Mesangial cell (primary cell): ENCODE data around the gene SPG11.

- RAMPAGE, long total RNA: no peak
These were observed 53.9 kb downstream of the WDR76 start for GRCh38 chr15:43880605-43881236.

DNA sequence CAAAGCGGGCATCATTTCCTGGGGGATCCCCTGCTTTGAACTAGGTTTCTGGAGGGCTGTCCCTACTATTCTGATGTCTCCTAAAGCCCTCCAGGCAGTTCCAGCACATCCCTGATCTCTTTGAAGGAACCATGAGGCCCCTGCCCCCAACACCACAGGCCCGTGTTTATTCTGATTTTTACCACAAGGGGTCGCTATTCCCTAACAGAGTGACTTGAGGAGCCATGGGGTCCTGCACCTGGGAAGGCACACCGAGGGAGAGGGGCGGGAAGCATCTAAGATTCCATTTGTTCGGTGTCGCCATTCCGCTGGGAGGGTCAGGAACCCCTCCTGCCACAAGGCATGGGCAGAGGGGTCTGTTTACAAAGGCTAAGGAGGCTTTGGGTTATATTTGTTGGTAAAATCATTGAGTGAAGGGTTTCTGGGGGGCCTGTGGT lies 77.0 kb downstream of the WDR76 start:
- RAMPAGE, long total RNA: no peak

GRCh38 chr15:44228981-44229377 lies 33.9 kb upstream of the FRMD5 start:
- RAMPAGE, long total RNA: no peak

DNA sequence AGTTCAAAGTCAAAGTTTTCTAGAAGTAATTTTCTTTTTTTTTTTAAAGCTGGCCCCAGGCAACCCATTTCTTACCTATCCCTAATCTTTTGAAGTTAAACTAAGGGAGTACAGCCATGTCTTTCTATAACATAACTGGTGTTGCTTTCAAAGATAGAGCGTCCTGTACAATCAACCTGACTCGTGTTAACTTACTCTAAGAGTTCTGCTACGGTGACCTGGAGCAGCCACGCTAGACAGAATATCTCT lies 36.1 kb downstream of the GOLM2 start:
- RAMPAGE, long total RNA: no peak

DNA sequence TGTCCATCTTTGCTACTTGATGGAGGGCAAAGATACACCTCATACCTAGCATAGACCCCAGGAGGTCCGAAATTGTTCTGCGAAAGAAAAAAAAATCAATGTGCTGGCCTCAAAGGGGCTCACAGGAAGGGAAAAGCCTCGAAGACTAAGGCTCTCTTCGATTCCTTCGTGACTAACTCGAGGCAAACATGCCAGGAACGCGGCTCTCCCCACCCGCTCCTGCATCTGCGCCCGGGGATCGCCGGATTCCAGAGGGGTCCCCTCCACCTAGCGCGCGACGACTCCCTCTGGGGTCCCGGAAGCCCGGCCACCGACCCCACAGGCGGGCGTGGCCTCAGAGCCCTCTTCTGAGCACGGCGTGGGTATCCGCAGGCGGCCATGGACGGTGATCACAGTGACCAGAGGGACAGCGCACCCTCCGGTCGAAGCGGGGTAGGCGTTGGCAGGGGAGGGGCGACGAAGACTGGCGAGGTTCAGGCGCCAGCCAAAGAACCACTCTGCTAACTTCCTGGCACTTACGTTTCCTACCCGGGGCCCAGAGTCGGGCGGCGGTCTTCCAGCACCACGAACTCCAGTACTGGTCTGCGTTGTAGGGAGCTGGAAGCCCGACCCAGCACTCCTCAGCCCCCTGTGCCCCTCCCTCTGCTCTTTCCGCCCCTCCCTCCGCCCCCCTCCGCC lies 526 bp upstream of the EIF3J start:
- RAMPAGE, long total RNA: start-site peak on the minus strand centred at position 398 of the sequence, 5 bp wide, 16 reads; start-site peak on the minus strand centred at position 603 of the sequence, 35 bp wide, 24 reads

GRCh38 chr15:44661875-44662280 lies 1.6 kb downstream of the SPG11 start:
- RAMPAGE, long total RNA: no peak

GRCh38 chr15:44662999-44664066 lies at the start of gene SPG11:
Gene SPG11 (minus strand): TSS chr15:44663662.
- RAMPAGE, long total RNA: start-site peak on the minus strand at chr15:44663605-44663662, 207 reads

GRCh38 chr15:44675545-44675956 lies 12.1 kb upstream of the SPG11 start:
- RAMPAGE, long total RNA: no peak

DNA sequence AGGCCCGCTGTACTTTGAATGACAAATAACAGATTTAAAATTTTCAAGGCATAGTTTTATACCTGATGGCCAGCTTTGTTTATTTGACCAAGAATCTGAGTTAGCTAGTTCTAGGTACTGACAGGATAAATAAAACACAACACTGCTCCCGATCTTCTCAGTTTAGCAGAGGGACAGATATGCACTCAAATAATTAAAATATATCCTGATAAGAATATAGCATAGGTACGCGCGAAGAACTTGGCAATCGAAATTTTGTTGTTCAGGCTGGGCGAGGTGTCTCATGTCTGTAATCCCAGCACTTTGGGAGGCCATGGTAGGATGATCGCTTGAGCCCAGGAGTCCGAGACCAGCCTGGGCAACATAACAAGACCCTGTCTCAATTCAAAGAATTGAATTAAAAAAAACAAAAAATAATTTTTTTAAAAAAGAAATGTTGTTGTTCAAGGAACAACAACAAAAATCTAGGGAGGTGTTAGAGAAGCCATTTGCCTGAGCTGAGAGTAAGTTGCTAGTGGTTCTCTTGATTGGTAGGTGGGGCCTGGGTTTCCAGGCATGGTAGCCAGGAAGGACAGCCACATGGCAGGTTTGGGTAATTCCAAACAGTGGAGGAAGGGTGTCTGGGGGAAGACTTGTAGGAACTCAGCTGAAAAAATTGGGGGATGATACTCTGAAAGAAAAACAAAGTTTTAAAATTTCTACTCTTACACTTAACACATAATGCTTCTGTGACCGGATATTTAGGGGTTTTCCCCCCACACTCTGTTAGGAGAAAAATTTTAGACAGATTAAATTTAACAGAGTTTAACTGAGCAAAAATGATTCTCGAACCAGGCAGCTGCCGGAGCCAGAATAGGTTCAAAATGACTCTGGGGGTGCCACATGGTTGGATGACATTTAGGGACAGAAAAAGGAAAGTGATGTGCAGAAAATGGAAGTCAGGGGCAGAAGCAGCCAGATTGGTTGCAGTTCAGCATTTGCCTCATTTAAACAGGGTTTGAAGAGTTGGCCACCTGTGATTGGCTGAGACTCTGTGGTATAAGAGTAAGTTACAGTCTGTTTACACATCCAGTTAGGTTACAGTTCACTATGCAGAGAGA lies 7.8 kb downstream of the B2M start:
- RAMPAGE, long total RNA: no peak

GRCh38 chr15:44720100-44720176 lies 8.6 kb downstream of the B2M start:
- RAMPAGE, long total RNA: no peak

GRCh38 chr15:44813204-44813811 lies 77.0 kb downstream of the TRIM69 start:
- RAMPAGE, long total RNA: no peak

DNA sequence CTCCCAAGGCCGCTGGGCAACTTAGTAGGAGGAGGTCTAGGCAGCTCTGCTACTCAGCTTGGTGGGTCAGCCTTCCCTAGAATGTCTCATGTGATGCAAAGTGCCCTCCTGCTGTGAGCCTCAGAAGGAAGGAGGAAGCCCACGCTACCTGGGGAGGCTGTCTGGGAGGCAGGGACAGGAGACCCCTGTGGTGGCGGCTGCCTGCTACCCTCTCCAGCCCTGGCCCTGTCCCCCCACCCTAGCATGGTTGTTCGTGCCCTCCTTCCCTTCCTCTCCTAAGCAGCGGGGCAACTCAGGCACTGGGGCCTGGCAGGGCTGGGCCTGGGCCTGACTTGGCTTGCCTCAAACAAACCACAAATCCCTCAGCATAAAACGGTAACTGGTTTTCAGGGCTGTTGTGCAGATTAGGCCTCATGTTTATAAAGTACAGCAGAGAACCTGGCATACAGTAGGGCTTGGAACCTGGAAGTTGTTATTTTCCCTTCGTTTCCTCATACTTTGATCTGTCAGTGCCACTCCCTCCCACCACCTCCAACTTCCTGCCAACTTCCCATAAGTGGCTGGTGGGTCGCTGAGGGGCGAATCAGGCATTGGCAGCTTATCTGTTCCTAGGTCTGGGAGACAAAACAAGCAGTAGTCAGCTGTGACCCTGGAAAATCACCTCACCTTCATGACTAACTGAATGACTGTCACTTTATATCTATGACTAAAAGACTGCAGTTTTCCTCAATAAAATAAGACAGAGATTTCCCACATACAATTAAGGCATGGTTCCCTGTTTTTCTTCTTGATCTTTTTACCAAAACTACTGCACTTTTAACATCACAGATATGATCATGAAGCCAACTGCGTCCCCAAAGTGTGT lies 94.3 kb downstream of the TRIM69 start:
- RAMPAGE, long total RNA: no peak

GRCh38 chr15:45048435-45049161 lies 25.6 kb downstream of the SORD start:
- RAMPAGE, long total RNA: no peak

DNA sequence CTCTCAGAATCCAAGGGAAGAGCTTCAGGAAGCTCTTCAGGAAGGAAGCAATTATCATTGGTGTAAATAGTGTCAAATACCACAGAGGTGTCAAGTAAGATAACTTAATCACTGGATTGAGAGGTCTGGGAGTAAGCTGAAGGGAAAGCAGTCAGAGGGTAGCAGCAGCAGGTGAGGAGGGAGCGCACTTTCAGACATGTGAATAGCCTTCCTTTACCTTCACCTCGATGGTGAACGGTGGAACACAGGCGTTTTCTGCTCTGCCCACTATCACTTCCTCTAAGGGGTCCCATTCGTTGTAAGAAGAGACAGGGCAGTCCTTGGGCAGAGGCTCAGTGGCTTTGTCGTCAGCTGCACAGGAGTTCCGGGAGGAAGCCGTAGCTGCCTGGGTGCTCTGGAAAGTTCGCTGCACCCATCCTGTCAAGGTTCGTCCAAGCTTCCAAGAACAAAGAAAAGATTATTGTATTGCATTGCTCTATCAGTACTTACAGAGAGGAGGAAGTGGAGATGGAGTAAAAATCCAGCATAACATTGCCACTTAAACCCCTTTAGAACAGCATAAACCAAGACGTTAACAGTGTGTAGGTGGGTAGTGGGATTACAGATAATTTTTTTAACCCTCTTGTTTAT lies 1.8 kb downstream of the GATM start:
- RAMPAGE, long total RNA: no peak

DNA sequence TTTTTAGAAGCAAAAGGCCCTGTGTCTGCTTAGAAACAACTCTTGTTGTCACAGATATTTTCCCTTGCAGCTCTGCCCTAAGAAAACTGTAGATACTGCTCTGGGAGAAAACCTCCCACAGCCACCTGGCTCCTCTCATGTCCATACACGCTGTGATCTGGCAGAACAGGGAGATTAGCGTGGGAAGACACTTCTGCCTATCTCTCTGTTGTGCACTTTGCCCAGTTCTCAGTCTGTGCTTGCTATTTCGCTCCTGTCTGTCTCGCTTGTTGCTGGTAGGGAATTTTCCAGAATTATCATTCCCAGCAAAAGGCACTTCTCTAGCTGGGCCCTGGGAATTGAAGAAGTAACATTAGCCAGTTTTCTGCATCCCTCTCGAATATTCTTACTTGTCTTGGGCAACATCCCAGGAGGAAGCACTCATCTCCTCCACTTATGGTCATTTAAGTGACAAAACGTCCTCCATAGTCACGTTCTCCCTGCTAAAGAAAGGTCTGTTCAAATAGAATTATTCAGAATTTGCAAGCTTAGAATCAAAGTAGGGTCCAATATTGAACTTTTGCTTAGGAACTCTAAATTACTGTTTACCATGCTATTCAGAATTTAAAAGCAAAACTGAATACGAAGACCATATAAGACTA lies 8.2 kb upstream of the GATM start:
- RAMPAGE, long total RNA: no peak

- RAMPAGE, long total RNA: no peak
These were observed 18.3 kb downstream of the C15orf48 start for GRCh38 chr15:45448627-45449184.

- RAMPAGE, long total RNA: no peak
These were observed 27.6 kb downstream of the C15orf48 start for GRCh38 chr15:45458034-45458412.

DNA sequence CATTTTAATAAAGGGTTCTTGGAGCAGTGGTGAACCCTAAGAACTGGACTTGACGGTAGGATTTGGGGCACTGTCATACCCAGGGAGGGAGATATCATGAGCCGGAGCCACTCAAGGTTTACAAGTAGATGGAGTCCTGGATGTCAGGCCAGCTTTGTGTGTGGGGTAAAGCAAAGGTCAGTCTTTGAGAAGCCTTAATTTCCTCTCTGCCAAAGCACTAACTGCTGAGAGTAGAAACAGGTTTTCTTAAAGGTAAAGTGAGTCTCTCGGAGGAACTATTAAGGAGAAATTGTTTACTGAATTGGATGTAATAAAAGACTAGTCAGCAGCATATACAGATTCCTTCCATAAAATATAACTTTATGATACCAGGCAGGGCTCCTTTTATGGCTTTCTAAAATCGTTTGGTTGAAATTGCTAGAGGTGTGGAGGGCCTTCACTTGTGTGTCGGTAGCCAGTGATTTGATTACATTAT lies 23.0 kb downstream of the SQOR start:
- RAMPAGE, long total RNA: no peak

- RAMPAGE, long total RNA: no peak
These were observed 314.1 kb downstream of the SQOR start for GRCh38 chr15:45948821-45949351.

DNA sequence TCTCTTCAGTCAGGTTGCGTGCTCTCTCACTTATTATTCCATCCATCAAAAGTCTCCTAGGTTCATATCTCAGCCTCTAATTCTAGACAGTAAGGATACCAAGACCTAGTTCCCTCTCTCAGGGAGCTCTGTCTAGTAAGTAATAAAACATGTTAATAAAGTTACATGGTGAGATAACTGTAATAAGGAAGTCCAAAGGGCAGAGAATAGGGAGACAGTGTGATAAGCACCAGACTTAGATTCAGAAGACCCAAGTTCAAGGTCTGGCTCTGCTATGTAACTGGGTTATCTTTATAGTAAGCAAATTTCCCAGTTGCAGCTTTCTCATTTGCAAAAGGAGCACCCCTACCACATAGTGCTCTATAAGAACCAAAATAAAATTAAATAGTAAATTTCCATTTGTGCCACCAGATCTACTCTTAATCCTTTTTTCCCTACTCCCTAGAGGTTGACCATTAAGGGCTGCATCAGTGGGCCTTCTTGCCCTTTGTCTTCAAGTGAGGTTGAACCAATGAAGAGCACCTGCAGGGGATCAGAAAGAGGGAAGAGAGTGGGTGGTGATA lies 8.7 kb upstream of the SEMA6D start:
- RAMPAGE, long total RNA: no peak